Transverse colon (tissue), 4 donors: ENCODE measurements around the gene LLPH.

GRCh38 chr12:66107289-66107974, 23.1 kb downstream of the LLPH start:
- PRO-cap = no peak
- RAMPAGE, long total RNA, 4 experiments = no peak in any of the 4 experiments

DNA sequence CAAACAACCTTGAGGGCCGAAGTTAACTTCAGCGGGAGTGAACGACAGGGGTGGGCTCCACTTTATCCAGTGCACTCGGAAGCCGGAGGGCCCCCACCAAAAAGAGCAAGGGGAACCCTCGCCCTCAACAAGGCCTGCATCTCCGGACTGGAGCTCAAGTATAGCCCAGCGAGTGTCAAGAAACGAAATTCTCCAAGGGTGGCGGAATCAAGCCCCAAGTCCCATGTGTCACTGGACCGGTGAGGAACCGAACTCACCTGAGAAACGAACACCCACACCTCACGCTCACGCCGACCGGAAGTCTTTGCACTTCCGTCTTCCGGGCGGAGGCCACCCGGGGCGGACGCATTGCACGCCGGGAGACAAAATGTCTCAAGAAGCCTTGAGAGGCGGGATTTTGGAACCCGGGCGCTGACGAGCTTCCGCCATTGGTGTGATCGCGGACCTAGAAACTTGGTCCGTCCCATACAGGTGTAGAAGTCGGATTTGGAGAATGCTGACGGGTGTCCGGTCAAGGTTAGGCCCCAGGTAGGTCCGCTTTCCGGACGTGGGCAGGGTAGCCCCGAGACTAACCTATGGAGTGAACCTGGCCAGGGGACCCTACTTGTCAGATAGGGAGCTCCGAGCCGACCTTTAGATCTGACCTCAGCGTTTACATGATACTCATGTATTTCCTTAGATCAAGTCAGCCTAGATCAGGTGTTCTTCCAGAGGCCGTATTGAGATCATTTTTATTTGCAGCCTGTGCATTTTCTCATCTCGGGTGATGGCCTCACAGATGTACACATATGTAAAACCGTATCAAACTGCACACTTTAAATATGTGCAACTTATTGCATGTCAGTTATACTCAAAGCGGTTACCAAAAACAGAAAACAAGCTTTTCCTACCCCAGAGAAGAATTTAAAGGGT, at the start of gene LLPH:
Gene LLPH, minus strand, starts transcription at position 303 of the 912 bp plus-strand sequence.
- PRO-cap = bidirectional peak, plus-strand start at position 476 of the sequence, minus-strand start at position 306 of the sequence
- RAMPAGE, long total RNA, 4 experiments = start-site peak on the plus strand in 1 of 4 experiments, centred at position 409 of the sequence, 34 reads per replicate; start-site peak on the minus strand in 3 of 4 experiments, centred at positions 277 to 297 of the sequence, 24 to 134 reads per replicate

- PRO-cap = unidirectional peak, minus-strand start at chr12:66578243
- RAMPAGE, long total RNA, 4 experiments = no peak in any of the 4 experiments
Measured at GRCh38 chr12:66578124-66578351, 100.8 kb downstream of the GRIP1 start.

GRCh38 chr12:66987710-66988381, 281.3 kb upstream of the CAND1 start:
- PRO-cap = no peak
- RAMPAGE, long total RNA, 4 experiments = start-site peak on the minus strand in 1 of 4 experiments, at chr12:66988000-66988090 at its widest, 10 reads per replicate

- PRO-cap = no peak
- RAMPAGE, long total RNA, 4 experiments = no peak in any of the 4 experiments
Measured at GRCh38 chr12:67031430-67031815, 237.7 kb upstream of the CAND1 start.

DNA sequence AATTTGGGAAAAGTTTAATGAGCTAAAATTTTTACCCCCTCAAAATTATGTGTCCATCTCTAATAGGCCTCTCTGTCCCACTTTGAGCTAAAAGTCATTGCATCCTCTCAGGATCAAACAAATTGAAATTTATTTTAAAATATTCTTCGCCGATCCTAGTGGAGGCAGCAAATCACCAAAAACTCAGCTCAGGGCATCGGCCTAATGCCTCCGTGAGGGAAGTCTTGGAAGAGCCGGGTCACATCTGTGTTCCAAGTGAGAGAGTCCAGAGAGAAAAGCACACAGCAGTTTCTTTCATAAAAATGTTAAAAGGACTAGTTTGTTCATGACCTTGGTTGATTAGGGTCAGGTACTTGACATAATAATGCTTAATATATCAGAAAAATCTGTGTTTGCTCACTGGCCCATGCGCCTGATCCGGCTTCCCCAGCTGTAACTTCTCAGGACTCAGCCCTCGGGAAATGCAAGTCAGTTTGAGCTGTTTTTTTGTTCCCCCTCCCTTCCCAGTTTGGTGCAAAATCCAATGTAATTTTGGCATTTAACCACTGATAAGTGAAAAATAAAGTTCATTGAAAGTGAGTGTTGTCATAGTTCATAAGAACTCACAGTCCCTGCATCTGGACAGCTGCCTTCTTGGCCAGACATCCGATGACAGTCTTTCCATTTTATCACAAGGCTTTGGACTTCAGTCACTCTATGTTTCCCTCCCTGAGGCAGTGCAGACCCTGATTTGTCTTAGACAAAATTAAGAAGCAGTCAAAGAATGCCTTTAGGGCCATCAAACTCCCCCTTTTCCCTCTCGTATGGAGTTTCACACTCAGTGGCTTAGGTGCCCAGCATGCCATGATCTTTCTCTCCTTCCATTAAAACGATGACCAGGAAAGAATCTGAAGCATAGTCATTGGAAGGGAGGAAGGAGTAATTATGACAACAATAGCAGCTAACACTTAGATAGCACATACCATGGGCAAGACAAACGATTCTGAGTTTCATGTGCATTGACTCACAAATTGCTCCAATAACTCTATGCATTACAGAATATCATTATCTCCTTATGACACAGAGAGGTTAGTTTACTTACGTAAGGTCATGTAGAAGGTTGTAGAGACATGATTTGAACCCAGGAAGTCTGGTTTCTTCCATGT, 161.8 kb downstream of the CAND1 start:
- PRO-cap = unidirectional peak, minus-strand start at position 865 of the sequence
- RAMPAGE, long total RNA, 4 experiments = no peak in any of the 4 experiments

- PRO-cap = no peak
- RAMPAGE, long total RNA, 4 experiments = no peak in any of the 4 experiments
Measured at GRCh38 chr12:67456565-67456882, 187.4 kb downstream of the CAND1 start.

GRCh38 chr12:67458279-67458661, 189.1 kb downstream of the CAND1 start:
- PRO-cap = no peak
- RAMPAGE, long total RNA, 4 experiments = no peak in any of the 4 experiments

- PRO-cap = unidirectional peak, minus-strand start at chr12:67489080
- RAMPAGE, long total RNA, 4 experiments = no peak in any of the 4 experiments
Measured at GRCh38 chr12:67489007-67489358, 159.6 kb upstream of the DYRK2 start.

GRCh38 chr12:67766485-67766684, 117.8 kb downstream of the DYRK2 start:
- PRO-cap = unidirectional peak, minus-strand start at chr12:67766537
- RAMPAGE, long total RNA, 4 experiments = no peak in any of the 4 experiments

DNA sequence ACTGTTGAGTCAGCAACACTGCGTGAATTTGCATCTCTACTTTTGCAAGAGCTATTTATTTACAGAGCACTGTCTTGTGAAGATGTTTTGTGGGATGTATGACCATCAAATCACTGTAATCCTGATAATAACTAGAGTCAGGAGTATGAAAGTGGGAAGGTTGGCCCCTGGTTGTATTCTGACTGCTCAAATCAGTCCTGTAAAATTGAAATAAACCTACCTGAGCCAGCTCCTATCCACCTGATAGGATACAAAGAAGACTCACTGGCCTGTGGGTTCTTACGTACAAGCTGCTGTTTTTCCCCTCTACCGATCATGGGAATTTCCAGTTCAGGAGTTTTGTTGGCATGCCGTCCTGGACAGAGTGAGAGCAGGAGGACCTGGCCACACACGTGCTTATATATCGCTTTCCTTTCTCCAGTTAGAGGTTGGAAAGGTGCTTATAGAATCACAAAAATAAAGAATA, 127.4 kb downstream of the IFNG start:
- PRO-cap = no peak
- RAMPAGE, long total RNA, 4 experiments = no peak in any of the 4 experiments

- PRO-cap = bidirectional peak, plus-strand start at chr12:68374515, minus-strand start at chr12:68374312
- RAMPAGE, long total RNA, 4 experiments = no peak in any of the 4 experiments
Measured at GRCh38 chr12:68374090-68374664, 42.0 kb upstream of the MDM1 start.

DNA sequence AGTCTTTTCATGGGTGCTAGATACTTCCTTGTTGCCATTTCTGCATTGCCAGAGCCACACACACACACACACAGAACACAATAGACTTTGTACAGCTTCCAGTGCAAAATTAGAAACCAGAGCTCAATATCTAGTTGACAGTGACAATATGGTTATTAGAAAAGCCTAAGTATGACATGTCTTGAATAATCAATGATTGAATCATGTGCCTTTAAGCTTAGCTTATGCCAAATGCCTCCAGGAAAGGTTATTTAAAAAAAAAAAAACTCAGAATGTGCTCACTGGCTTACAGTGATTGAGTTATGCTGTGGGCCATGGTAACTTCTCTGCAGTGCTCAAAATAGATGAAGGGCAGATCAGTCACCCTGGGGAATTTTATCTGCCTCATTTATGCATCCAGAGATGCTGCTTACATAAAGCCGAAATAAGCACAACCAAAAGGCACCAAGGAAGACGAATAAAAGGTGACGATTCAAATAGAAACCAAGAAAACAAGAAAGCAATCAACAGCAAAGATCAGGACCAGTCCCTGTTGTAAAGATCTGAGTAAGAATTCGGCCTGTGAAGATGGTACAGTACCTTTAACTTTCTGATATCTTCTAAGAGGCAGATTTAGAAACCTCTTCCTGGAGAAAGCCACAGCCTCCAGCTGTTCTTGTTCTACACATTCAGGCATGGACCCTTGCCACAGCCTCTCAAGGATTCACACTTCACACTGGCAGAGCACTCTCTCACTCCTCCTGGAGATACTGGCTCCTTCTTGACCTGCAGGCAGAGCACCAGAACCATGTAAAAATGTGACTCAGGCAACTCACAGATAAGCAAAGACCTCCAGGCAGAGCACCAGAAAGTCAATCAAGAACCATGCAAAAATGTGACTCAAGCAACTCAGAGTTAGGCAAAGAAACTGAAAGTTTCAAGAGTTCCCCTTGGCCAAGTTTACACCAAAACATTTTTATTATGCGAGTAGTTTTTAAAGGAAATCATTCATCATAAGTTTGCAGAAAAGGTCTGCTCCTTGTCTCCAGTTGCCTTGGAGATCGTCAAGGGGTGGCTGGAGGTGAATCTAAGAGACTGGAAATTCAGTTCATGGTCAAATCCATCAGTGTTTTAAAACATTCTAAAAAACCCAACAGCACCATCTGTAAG, 119.0 kb upstream of the MDM1 start:
- PRO-cap = unidirectional peak, minus-strand start at position 789 of the sequence; unidirectional peak, minus-strand start at position 856 of the sequence
- RAMPAGE, long total RNA, 4 experiments = no peak in any of the 4 experiments

- PRO-cap = bidirectional peak, plus-strand start at chr12:68611320, minus-strand start at chr12:68611294; bidirectional peak, plus-strand start at chr12:68611654, minus-strand start at chr12:68611484
- RAMPAGE, long total RNA, 4 experiments = no peak in any of the 4 experiments
Measured at GRCh38 chr12:68611078-68611519, 400 bp downstream of the RAP1B start.

GRCh38 chr12:68666425-68667266, 20.1 kb upstream of the NUP107 start:
- PRO-cap = no peak
- RAMPAGE, long total RNA, 4 experiments = no peak in any of the 4 experiments

GRCh38 chr12:68842911-68843406, 35.0 kb downstream of the MDM2 start:
- PRO-cap = no peak
- RAMPAGE, long total RNA, 4 experiments = no peak in any of the 4 experiments

GRCh38 chr12:69008366-69009061, 75.5 kb upstream of the CPM start:
- PRO-cap = no peak
- RAMPAGE, long total RNA, 4 experiments = no peak in any of the 4 experiments

GRCh38 chr12:69065077-69065470, 132.1 kb upstream of the CPM start:
- PRO-cap = no peak
- RAMPAGE, long total RNA, 4 experiments = no peak in any of the 4 experiments

DNA sequence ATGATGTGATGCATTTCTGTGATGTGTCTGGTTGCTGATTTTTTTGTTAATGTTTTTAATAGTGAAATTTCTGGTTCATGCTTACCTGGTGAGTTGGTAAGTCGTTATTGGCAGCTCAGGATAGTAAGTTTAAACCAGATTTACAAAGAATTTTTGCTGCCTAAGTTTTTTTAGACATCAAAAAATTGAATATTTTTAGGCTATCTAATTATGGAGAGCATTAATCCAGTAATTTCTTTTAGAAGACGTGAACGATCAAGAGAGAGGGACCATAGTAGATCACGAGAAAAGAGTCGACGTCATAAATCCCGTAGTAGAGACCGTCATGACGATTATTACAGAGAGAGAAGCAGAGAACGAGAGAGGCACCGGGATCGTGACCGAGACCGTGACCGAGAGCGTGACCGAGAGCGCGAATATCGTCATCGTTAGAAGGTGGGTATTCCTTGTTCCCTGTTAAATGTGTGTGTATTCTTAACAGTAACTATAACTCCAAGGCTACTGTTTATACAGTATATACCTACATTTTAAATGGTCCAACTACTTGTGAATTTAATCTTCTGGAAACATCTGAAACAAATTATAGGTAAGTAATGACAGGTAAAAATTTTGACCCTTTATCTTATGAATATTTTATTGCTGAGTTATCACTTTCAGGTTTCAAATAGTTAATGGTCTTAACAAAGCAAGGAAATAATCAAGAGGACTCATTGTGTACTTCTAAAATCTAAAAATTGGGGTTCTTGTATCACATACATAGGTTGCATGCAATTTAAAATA, 22.9 kb downstream of the CPSF6 start:
- PRO-cap = no peak
- RAMPAGE, long total RNA, 4 experiments = start-site peak on the plus strand in 1 of 4 experiments, centred at position 223 of the sequence, 8 reads per replicate

GRCh38 chr12:69588750-69589956, 3.9 kb downstream of the CCT2 start:
- PRO-cap = no peak
- RAMPAGE, long total RNA, 4 experiments = no peak in any of the 4 experiments